A673 (cell line): ENCODE results near the genes DHRS12 and ALG11.

GRCh38 chr13:51258925-51259459, 36.8 kb downstream of the FAM124A start:
- PRO-cap = no peak

GRCh38 chr13:51303079-51303721, 36.3 kb upstream of the SERPINE3 start:
- PRO-cap = no peak

GRCh38 chr13:51374046-51374918, 34.8 kb downstream of the SERPINE3 start:
- PRO-cap = no peak

- PRO-cap = no peak
These were observed 52.9 kb downstream of the SERPINE3 start for GRCh38 chr13:51392194-51392957.

GRCh38 chr13:51453146-51453952, 513 bp upstream of the INTS6 start:
- PRO-cap = bidirectional peak, plus-strand start at chr13:51453346, minus-strand start at chr13:51453031; bidirectional peak, plus-strand start at chr13:51453568, minus-strand start at chr13:51453572; bidirectional peak, plus-strand start at chr13:51453706, minus-strand start at chr13:51453773

DNA sequence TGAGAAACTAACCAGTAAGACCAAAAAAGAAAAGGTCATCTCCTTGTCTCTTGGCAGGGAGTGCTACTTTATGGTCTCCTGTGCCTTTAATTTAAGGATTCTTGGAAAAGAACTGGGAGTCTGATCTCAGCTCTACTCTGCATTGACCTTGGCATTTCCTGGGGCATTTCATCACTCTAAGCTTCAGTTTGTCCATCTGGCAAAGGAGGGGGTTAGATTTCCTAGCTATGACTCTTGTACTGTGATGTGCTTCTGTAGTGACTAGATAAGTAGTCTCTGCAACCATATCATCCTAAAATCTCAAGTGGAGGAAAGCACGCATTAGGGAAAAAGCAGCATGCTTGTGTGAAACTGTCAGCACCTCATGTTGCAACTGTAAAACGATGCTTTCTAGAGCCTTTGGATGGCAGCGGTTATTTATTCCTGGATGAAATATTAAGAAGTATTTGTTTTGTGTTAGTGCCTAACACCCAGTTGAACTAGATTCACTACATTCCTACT, 6.7 kb downstream of the WDFY2 start:
- PRO-cap = no peak

GRCh38 chr13:51604477-51605091, 20.3 kb downstream of the WDFY2 start:
- PRO-cap = no peak

DNA sequence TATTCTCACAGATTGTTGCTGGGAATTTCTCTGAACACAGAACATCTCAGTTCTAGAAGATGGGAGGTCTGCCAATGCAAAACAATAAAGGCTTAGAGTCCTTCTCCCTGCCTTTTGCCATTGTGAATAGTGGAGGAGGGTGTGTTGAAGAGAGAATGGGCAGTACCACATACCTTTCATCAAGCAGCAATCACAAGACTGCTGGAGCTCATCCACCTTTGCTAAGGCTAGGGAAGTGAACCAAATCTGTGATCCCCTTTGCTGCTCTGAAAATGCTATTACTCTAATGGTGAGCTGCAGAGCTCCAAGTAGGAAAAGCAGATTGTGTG, 34.4 kb downstream of the WDFY2 start:
- PRO-cap = no peak

GRCh38 chr13:51636423-51637259, 52.4 kb downstream of the WDFY2 start:
- PRO-cap = no peak

- PRO-cap = no peak
These were observed 53.7 kb downstream of the WDFY2 start for GRCh38 chr13:51637848-51638412.

DNA sequence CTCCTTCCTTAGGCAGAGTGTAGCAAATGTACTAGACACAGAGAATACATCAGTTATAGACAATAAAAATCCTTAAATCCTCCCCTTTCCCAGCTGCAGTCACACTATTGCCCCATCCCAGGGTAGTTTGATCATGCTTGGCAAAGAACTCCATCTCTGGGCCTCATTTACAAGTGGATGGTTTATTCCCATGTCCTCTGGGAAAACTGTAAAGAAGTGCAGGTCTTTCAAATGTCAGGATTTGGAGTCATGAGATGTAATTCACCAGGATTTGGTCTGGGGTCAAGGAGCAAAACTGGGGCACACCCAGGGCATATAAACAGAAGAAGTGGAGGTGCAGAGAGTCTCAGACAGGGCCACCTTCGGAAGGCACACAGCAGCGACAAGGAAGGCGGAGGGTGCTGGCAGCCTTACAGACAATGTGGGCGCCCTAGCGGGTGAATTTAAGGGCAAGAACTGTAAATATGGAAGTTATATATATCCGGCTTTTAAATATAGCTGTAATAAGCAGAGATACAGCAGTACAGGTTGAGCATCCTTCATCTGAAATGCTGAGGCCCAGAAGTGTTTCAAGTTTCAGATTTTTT, 31.3 kb downstream of the DHRS12 start:
- PRO-cap = no peak

DNA sequence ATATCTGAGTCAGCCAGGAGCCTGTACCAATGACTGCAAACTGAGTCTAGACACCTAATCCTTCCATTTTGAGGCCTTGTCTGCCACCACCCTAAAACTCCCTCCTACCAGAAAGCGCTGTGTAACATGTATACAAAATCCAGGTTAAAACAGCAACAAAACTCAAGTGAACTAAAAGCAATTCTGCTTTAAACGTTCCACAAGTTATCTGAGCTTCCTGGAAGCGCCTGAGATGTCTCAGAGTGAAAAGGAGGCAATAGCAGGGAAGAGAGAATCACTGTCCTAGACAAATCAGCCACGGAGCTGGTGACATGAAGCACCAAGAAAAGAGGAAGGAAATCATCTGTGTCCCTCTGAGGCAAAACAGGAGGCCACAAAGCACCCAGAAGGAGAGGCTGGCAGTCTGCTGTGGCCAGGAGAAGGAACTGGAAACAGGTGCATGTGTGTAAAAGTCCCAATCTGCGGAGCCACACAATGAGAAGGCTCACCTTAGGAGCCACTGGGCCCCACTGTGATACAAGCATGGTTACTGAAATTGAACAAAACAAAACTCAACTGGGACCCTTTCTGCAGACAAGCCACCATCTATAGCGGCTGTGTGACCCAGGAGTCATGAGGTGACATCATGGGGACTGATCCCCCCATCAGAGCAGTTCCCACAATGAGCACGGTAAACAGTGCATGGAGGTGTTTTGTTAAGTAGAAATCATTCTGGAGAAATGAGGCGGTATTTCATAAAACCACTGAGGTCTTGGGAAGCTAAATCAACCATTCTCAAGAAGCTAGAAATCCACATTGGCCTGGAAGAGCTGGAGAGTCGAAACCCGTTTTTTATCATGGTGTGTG, 10.0 kb downstream of the DHRS12 start:
- PRO-cap = no peak

GRCh38 chr13:51803287-51804410, at the start of gene DHRS12:
DHRS12 (minus strand) TSS chr13:51804163.
- PRO-cap = bidirectional peak, plus-strand start at chr13:51803852, minus-strand start at chr13:51804015

DNA sequence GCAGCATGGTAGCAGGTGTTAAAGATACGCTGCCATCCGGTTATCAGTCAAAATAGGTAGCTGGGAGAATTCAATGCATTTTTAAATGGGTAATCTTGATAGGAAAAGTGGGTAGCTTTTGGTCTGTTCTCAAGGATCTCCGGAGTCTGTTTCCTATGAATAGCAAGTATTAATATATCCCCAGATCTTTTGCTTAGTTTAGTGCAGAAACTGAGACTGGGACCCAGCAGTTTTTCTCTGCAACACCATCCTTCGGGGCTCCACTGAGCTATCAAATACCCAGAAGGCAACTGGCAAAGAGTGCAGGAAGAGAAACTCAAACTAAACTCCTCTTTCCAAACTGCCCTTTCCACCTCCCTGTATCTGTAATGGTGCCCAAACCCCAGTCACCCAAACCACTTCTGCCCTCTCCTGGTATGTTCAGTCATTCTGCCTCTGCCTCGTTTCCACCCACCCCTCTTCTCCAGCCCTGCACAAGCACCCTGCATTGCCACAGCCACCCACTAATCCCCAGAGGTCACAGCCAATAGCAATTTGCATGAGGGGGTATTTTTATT, 12.7 kb downstream of the TMEM272 start:
- PRO-cap = no peak

DNA sequence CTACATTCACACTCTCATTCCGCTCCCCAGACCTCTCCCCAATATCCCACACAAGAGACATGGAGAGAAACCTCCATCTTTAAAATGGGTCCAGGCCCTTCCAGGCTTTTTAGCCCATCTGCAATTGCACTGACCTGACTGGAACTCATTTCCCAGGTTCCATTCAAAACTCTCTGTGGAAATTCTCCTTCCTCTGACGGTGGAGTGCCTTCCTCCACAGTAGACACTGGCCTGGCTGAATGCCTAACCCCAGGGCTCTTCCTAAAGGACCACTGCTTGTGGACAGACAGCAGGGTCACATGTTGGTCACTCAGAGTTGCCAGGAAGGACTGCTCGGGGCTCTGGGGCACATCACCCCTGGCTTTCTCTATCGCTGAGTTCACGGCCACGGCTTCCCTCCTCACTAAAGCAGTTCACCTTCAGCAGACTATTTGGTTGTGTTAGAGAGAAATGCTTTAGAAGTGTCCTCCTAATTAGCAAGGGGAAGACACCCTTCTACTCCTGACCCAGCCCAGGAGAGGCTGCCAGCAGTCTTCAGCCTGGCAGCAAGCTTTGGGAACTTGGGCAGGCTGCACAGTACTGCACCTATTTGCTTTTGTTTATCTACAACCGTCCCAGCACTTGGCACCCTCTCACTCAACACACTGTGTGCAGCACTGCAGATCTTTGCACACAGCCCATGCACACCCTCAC, 15.9 kb downstream of the ATP7B start:
- PRO-cap = no peak

GRCh38 chr13:52006472-52006683, 4.9 kb downstream of the ATP7B start:
- PRO-cap = no peak

DNA sequence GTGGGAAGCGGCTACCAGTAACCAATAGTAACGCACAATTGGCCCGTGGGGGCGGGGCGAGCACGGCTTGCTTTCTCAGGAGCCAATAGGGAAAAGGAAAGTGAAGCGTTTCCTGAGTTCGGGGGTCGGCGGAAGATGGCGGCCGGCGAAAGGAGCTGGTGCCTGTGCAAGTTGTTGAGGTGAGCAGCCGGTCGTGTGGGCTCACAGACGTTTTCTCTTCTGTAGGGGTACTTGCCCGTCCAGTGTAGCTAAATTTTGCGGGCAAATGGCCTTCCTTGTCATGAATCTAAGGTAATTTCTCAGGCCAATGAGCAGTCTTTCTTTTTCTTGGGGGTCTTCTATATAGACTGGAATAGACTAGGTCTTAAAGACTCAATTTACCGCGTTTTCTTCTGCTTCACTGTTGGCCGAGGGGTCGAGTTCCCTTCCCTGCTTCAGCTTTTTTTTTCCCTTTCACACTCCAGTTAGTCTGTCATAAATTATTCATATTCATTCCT, at the start of gene ALG11:
ALG11 (plus strand) TSS at position 115 of the 497 bp plus-strand sequence.
- PRO-cap = bidirectional peak, plus-strand start at position 115 of the sequence, minus-strand start outside the sequence

- PRO-cap = no peak
These were observed 5.0 kb downstream of the UTP14C start for GRCh38 chr13:52029413-52030043.

GRCh38 chr13:52651932-52652169, 785 bp upstream of the SUGT1 start:
- PRO-cap = unidirectional peak, plus-strand start at chr13:52652017; bidirectional peak, plus-strand start at chr13:52652075, minus-strand start at chr13:52652067

DNA sequence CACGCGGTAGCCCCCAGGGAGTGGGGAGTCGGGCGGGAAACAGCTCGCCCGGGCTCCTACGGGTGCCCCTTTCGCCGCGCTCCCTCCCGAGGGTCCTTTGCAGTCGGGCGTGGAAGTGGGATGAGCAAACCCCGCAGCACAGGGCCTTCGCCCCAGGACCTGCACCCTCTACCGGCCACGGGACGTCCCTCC, 478 bp downstream of the CNMD start:
- PRO-cap = no peak